Keratinocyte (primary cell): ENCODE measurements around a stretch of chr12.

GRCh38 chr12:14693-15206 lies 51.8 kb upstream of the IQSEC3 start:
CAGE:
- cytosol, long polyA minus RNA = no peak
- cytosol, long polyA plus RNA = no peak
- long polyA plus RNA = no peak
- nucleus, long polyA minus RNA = no peak
- nucleus, long polyA plus RNA = no peak

DNA sequence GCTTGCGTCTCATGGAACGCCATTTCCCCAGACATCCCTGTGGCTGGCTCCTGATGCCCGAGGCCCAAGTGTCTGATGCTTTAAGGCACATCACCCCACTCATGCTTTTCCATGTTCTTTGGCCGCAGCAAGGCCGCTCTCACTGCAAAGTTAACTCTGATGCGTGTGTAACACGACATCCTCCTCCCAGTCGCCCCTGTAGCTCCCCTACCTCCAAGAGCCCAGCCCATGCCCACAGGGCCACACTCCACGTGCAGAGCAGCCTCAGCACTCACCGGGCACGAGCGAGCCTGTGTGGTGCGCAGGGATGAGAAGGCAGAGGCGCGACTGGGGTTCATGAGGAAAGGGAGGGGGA lies 47.5 kb upstream of the IQSEC3 start:
CAGE:
- cytosol, long polyA minus RNA = no peak
- cytosol, long polyA plus RNA = no peak
- long polyA plus RNA = no peak
- nucleus, long polyA minus RNA = no peak
- nucleus, long polyA plus RNA = no peak

DNA sequence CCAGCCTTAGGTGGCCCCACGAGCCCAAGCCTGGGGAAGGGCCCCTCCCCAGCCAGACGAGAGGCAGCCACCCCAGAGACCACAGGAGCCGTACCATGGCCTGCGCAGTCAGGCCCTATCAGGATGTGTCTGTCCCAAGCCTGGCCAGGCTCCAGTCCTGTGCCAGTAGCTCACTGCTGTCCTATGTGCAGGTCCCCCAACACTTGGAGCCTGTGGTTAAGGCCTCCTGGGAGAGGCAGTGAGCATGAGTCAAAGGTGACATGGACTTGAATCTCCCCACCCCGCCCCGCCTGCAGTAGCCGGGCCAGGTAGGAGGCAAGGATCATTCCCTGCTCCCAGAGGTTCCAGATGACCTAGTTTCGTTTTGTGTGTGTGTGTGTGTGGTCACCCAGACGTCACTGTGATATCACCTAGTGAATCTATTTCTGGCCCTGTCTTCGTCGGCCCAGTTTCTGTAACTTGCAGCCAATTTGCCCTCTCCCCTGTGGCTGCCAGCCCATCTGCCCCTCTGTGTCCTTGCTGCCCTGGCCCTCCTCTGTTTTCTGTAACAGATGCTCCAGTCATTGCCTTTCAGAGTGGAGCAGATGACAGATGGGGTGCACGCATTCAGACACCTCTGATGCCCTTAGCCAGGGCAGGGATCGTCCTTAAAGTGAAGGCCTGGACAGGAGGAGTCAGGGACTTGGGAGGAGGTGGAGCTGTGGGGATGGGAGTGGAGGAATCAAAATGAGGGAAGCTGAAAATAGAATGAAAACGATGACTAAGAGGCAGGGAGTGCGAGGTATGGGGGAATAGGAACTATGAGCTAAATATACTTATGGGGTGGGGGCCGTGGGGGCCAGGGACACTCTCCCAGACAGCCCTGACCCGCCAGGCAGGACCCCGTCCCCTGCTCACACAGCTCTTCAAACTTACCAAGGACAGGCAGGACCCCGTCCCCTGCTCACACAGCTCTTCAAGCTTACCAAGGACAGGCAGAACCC lies 37.4 kb downstream of the SLC6A12 start:
CAGE:
- cytosol, long polyA minus RNA = no peak
- cytosol, long polyA plus RNA = no peak
- long polyA plus RNA = no peak
- nucleus, long polyA minus RNA = no peak
- nucleus, long polyA plus RNA = no peak

DNA sequence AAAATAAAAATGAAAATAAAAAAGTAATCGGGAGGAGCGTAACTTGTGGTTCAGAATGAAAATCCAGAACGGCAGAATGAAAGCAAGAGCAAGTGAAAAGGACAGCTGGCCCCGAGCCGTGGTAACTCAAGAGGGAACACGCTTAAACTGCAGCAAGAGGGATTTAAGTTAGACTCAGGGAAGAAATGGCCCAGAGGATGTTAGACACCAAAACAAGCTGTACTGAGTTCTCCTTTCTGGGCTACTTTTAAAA lies 1.5 kb downstream of the SLC6A12 start:
CAGE:
- cytosol, long polyA minus RNA = no peak
- cytosol, long polyA plus RNA = no peak
- long polyA plus RNA = no peak
- nucleus, long polyA minus RNA = no peak
- nucleus, long polyA plus RNA = no peak

GRCh38 chr12:236887-237325 lies 22.9 kb upstream of the SLC6A12 start:
CAGE:
- cytosol, long polyA minus RNA = no peak
- cytosol, long polyA plus RNA = no peak
- long polyA plus RNA = no peak
- nucleus, long polyA minus RNA = no peak
- nucleus, long polyA plus RNA = no peak

CAGE:
- cytosol, long polyA minus RNA = no peak
- cytosol, long polyA plus RNA = no peak
- long polyA plus RNA = no peak
- nucleus, long polyA minus RNA = no peak
- nucleus, long polyA plus RNA = no peak
These were observed 38.5 kb downstream of the KDM5A start for GRCh38 chr12:350401-351176.

CAGE:
- cytosol, long polyA minus RNA = no peak
- cytosol, long polyA plus RNA = no peak
- long polyA plus RNA = no peak
- nucleus, long polyA minus RNA = no peak
- nucleus, long polyA plus RNA = no peak
These were observed 5.1 kb downstream of the B4GALNT3 start for GRCh38 chr12:464602-465437.

DNA sequence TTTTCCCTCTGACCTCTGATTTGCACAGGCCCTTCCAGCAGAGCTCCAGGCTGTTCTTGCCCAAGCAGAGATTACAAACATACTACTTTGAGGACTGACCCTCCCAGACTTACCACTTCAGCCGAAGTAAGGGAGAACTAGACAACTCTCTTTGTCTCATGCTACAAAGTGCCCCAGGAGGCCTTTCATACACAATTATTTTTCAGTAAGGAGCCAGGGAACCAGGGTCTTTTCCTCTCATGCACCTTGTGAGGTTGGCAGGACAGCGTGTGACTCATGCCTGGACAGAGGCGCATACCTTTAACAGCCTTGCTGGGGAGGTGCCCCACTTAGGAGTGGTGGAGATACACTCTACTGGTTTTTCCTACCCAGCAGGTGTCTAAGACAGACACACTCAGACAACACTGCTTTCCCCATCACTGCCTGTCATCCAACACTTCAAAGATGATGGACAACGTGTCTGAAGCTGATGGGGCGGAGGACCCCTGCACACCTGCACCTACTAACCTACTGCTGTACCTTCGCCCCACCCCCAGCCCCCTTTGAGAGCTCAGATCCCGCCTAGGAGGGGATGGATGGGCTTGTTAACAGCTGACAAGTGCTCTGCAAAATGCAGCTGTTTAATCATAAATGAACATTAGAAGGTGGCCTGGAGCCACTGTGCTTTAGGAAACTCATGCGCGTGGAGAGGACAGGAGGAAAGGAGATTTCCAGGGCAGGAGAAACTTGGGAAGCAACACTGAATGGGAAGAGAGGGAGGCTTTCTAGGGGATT lies 49.1 kb downstream of the B4GALNT3 start:
CAGE:
- cytosol, long polyA minus RNA = no peak
- cytosol, long polyA plus RNA = no peak
- long polyA plus RNA = no peak
- nucleus, long polyA minus RNA = no peak
- nucleus, long polyA plus RNA = no peak

DNA sequence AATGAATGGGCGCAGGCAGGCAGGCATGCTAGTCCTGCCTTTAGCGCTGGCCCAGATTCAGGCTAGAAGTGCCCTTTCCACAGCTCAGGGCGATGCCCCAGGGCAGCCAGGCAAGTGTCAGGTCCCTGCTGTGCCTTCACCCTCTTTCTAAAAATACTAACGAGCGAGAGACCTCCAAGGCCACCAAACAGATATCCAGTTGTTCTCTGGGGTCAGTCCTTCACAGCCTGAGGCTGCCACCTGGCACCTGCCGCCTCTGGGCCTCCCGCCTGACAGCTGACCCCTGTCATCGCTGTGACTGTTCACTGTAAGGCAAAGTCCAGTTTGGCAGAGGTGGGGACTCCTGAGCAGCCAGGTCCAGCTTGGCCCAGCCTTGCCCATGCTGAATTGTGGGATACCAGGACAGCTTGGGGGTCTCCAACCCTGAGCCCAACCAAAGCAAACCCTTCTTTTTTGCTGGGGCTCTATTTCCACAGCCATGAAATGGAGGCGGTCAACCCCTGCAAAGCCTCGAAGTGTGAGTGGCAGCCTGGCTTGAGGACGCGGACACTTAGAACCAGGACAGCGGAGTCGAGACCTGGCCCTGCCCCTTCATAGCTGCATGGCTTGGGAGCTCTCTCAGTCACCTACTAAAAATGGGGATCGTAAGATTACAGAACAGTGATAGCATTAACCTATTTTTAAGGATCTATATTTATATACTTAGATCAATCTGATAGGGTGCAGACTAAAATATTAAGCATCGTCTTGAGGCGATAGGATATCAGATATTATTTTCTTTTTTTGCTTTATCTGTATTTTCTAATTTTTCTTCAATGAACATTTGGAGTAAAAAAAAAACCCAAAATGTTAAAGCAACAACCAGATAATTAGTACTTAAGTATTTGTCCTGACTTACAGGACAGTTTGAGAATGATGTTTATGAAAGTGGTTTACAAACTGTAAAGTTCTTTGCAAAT lies 79.7 kb downstream of the NINJ2 start:
CAGE:
- cytosol, long polyA minus RNA = no peak
- cytosol, long polyA plus RNA = no peak
- long polyA plus RNA = no peak
- nucleus, long polyA minus RNA = no peak
- nucleus, long polyA plus RNA = no peak

GRCh38 chr12:598166-598621 lies 65.1 kb downstream of the NINJ2 start:
CAGE:
- cytosol, long polyA minus RNA = no peak
- cytosol, long polyA plus RNA = no peak
- long polyA plus RNA = no peak
- nucleus, long polyA minus RNA = no peak
- nucleus, long polyA plus RNA = no peak

DNA sequence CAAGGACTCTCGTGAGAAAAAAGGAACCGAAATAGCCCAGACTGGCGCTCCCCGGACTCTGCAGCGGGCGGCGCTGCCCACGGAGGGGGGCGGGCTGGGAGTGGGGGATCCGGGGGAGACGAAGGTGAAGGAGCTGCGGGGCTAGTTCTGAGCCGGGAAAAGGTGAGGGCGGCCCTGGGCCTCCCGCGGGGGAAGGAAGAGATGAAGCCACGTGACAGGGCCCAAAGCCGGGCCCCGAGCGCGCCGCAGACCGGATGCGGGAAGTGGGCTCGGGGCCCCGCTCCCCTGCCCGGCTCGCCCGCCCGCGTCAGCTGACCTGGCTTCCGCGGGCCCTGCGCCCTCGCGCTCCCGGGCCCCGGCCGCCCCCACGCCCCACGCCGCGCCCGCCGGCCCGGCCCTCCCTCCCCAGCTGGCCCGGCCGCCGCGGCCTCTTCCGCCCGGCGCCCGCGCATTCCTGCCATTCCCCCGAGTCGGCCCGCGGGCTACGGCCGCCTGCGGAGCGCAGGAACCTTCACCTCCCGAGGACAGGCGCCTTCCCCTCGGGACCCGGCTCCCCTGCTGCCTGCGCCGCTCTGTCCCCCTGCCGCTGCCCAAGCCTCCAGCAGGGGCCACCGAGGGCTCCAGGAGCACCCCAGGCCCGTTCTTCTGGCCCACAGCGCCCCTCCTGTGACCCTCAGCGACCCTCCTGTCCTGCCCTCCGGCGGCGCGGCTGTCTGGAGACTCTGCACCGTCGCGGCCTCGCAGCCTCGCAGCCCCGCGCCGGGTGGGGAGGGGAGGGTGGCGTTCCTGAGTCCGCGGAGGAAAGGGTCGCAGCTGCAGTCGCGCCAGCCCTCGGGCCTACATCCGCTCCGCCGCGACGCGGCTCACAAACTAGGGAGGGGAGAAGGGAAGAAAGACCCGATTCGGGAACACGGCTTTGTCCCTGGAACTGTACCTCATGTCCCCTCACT lies 20.4 kb downstream of the NINJ2 start:
CAGE:
- cytosol, long polyA minus RNA = no peak
- cytosol, long polyA plus RNA = no peak
- long polyA plus RNA = no peak
- nucleus, long polyA minus RNA = no peak
- nucleus, long polyA plus RNA = no peak

CAGE:
- cytosol, long polyA minus RNA = no peak
- cytosol, long polyA plus RNA = no peak
- long polyA plus RNA = no peak
- nucleus, long polyA minus RNA = no peak
- nucleus, long polyA plus RNA = no peak
These were observed 19.6 kb downstream of the NINJ2 start for GRCh38 chr12:643527-644134.

DNA sequence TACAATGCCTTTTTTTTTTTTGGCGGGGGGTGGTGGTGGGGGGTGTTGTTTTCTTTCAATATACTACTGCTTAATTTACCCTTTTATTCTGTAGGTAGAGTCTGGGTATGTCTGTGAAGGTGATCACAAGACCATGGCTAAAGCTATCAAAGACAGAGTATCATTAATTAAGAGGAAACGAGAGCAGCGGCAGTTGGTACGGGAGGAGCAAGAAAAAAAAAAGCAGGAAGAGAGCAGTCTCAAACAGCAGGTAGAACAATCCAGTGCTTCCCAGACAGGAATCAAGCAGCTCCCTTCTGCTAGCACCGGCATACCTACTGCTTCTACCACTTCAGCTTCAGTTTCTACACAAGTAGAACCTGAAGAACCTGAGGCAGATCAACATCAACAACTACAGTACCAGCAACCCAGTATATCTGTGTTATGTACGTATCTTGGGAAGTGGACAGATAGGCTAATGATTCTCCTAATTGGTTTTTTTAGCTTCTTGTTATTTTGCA lies 88.5 kb downstream of the RAD52 start:
CAGE:
- cytosol, long polyA minus RNA = no peak
- cytosol, long polyA plus RNA = no peak
- long polyA plus RNA = no peak
- nucleus, long polyA minus RNA = start-site peak on the minus strand centred at position 415 of the sequence, 15 bp wide, 11 reads
- nucleus, long polyA plus RNA = no peak

GRCh38 chr12:862008-862563 lies 87.4 kb downstream of the RAD52 start:
CAGE:
- cytosol, long polyA minus RNA = no peak
- cytosol, long polyA plus RNA = no peak
- long polyA plus RNA = no peak
- nucleus, long polyA minus RNA = no peak
- nucleus, long polyA plus RNA = no peak

GRCh38 chr12:877969-878434 lies 71.5 kb downstream of the RAD52 start:
CAGE:
- cytosol, long polyA minus RNA = no peak
- cytosol, long polyA plus RNA = no peak
- long polyA plus RNA = no peak
- nucleus, long polyA minus RNA = no peak
- nucleus, long polyA plus RNA = no peak

GRCh38 chr12:958489-959314 lies 9.2 kb upstream of the RAD52 start:
CAGE:
- cytosol, long polyA minus RNA = no peak
- cytosol, long polyA plus RNA = no peak
- long polyA plus RNA = no peak
- nucleus, long polyA minus RNA = no peak
- nucleus, long polyA plus RNA = no peak

DNA sequence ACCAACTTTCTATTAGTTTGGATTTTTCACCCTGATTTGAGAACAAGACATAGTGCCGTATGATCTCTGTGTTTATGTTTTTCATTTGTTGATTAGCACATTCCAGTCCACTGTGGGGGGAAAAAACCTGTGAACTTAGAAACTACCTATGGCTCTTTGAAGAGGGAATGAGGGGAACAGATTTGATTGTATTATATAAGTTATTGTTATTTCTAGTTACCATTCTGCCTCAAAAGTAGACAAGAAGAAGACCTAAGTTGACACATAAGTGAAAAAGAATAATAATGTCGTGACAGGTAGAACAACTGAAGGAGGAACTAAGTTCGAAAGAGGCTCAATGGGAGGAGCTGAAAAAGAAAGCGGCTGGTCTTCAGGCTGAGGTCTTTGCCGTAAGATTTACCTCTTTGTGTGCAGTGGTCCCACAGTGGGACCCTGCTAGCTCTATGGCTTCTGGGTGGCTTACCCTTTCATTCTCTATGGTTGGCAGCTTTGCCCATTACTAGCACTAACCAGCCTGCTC lies 121.0 kb downstream of the ERC1 start:
CAGE:
- cytosol, long polyA minus RNA = no peak
- cytosol, long polyA plus RNA = no peak
- long polyA plus RNA = no peak
- nucleus, long polyA minus RNA = no peak
- nucleus, long polyA plus RNA = no peak

DNA sequence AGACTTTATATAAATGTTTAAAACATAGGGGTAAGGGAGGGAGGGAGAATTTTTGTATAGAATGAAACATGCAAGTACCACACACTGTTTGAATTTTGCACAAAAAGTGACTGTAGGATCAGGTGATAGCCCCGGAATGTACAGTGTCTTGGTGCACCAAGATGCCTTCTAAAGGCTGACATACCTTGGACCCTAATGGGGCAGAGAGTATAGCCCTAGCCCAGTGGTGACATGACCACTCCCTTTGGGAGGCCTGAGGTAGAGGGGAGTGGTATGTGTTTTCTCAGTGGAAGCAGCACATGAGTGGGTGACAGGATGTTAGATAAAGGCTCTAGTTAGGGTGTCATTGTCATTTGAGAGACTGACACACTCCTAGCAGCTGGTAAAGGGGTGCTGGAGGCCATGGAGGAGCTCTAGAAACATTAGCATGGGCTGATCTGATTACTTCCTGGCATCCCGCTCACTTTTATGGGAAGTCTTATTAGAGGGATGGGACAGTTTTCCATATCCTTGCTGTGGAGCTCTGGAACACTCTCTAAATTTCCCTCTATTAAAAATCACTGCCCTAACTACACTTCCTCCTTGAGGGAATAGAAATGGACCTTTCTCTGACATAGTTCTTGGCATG lies 33.7 kb upstream of the LRTM2 start:
CAGE:
- cytosol, long polyA minus RNA = no peak
- cytosol, long polyA plus RNA = no peak
- long polyA plus RNA = no peak
- nucleus, long polyA minus RNA = no peak
- nucleus, long polyA plus RNA = no peak

DNA sequence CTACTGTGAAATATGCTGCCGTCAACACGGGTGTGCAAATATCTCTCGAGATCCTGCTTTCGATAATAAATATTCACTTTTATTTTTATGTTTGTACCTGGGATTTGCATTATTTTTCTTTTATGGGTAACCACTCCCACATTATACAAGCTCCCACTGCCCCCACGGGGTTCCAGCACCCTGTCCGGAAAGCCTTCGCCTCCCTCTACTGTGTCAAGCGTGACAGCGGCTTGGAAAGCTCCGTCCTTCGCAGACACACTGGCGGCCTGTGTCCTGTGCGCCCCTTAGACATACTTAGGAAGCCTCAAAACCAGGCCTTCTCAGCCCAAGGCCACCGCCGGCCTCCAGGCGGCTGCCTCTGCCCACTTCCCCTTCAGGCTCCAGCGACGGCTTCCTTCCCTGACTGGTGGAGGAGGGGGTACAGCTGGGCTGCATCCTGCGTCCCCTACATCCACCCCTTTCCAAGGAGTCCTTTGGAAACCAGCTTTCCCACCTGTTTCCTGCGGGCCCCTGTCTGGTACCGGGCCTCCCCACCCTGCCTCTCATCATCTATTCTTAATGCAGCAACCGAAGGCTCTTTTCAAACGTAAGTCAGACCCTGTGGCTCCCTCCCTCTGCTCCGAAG lies 2.5 kb upstream of the CACNA2D4 start:
CAGE:
- cytosol, long polyA minus RNA = no peak
- cytosol, long polyA plus RNA = no peak
- long polyA plus RNA = no peak
- nucleus, long polyA minus RNA = no peak
- nucleus, long polyA plus RNA = no peak

DNA sequence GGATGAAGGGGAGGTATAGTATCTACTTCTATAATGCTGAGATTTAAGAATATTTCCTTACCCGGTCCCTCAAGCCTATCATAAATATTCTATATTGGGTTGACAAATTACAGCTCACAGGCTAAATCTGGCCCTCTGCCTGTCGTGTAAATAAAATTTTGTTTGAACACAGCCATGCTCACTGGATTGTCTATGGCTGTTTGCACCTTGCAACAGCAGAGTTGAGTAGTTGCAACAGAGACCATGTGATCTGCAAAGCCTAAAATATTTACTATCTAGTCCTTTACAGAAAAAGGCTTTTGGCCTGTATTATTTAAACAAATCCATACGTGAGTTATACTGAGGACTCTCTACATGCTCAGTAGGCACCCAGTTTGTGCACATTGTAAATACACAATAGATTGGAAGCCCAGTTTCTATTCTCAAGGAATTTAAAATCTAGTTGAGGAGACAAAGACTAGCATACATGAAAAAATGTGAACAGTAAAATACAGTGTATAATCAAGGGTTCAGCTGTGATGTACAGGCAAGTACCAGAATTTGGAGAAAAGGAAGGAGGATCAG lies 8.0 kb upstream of the DCP1B start:
CAGE:
- cytosol, long polyA minus RNA = no peak
- cytosol, long polyA plus RNA = no peak
- long polyA plus RNA = no peak
- nucleus, long polyA minus RNA = no peak
- nucleus, long polyA plus RNA = no peak